ENCODE results near the genes C18orf63 and ZNF516.

DNA sequence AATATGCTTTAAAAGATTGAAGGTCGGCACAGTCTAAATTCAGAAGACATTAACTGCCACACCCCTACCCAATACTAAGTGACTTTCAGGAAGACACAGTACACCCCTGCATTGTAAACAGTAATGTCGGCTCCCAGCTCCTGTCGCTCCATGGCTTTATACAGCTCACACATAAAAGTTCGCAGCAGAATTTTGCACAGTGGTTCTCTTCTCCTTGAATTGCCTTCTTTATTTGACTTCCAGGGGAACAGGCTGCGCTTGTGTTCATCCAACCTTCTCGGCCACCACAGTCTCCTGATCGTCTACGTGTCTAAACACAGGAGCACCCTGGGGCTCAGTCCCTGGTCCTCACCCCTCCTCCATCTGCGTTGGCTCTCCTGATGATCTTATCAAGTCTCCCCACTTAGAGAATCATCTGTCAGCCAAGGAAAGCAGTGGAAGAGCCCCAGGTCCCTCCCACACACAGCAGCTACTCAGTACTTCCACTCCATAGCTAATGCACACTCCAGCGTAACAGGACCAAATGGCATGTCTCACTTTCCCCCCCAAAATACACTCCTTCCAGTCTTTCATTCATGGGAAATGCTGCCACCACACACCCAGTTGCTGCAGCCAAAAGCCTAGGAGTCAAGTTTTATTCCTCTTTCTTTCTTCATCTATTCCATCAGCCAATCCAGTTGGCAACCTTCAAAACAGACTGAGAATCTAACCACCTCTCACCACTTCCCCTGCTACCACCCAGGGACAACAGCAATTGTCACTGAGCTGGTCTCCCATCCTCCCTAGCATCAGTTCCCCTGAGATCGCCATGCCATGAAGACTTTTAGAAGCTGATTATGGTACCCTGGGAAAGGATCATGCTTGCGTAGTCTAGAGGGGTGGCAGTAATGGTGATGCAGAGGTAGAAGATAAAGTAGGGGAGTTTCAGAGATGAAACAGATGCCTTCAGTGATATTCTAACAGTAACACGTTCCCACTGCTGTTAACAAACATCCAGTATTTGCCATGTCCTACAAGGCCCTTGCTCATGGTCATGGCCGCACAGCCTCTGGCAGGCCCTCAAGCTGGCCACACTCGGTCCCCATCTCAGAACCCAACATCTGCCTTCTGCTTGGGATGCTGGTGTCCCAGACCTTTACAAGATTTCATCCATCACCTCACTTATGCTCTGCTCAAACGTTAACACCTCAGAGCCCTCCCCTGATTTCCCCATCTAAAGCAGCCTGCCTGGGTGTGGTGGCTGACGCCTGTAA, 22.3 kb downstream of the CYB5A start:
- RAMPAGE, long total RNA = no peak
- RRBS = no CpG with 5 or more reads among the region's 17 CpGs

DNA sequence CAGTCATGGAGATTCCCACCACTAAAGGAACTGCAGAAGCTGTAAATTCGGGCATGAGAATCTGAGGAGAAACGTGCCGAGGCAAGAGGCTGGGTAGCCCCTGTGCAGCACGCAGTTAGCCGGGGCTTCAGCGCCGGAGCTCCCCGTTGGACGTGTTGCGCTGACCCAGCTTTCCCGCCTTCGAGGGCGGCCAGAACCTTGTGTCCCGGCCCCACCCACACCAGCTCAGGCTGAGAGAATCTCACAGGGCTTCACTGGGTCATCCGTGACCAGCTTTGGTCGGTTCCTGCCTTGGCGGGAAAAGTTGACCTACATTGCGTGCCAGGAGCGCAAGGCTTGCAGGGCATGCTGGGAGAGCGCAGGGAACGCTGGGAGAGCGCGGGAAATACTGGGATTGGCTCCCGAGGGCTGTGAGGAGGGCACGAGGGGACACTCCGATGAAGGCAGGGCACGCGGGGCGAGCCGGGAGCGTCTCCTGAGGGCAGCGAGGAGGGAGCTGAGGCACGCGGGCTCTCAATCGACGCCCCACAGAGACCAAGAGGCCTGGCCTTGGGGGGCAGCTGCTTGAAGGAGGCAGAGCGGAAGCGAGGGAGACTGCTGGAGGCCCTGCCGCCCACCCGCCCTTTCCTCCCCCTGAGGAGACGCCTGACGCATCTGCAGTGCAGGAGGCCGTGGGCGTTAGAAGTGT, at the start of gene C18orf63:
Gene C18orf63 (plus strand): TSS at position 432 of the 688 bp plus-strand sequence.
- RAMPAGE, long total RNA = no peak
- RRBS = 97% methylated on average over 8 of the region's 44 CpGs

DNA sequence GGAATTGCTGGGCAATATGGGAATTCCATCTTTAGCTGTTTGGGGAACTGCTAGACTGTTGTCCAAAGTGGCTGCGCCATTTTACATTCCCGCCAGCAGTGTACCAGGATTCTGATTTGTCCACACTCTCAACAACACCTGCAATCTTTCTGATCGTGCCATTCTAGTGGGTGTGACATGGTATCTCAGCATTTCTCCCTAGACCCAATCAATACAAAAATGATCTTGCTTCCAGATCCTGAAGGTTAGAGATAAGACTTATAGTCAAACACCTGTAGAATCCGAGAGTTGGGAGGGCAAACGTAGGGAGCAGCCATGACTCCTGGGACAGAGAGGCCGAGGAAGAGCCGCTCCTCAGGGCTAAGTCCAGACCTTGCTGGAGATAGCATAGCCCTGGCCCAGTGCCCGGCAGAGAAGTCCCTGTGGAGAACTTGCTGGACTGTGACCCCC, 8.8 kb upstream of the CNDP1 start:
- RAMPAGE, long total RNA = no peak
- RRBS = no CpG with 5 or more reads among the region's 8 CpGs

DNA sequence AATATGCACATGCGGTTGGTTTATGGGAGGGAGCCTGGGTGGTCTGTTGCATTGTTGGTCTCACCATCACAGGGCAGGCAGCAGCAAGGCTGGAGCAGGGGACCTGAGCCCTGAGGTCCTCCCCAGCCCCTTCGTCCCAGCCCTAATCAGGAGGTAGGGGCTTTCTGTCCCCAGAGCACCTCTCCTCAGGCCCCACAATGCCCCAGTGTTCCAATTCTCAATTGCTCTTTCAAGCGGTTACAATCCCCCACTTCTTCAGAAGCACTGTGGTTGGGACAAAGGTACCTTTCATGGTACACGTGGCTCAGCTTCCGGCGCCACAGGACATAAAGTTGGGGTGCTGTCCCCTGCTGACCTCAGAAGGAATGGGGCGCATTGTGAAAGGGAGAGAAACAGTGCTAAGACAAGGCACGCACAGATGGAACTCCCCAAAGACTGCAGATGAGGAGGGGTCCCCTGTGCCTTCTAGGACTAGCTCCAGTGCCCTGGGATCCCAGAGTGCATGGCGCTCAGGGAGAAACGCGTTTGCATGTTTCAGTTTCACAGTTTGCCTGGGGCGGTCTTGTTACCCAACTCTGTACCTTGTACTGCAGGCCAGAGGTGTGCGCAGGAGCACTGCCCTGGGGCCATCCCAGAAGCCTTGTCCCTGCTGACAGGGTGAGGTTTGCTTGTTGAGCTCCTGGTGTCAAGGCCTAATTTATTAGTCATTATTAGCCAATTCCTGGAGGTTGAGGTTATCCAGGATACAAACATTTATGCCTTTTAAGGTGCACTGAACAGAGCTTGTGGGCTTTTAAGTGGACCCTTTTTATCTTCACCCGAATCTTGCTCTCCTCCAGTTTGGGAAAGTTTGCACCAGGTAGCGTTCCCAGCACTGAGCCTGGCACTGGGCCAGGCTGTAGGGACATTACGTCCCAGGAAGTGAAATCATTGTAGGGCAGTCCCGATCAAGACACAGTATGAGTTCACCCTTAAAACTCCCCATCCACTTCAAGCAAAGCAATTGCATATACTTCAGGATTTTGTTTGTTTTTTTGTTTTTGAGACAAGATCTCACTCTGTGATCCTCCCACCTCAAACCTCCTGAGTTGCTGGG, 7.6 kb downstream of the CNDP1 start:
- RAMPAGE, long total RNA = no peak
- RRBS = no CpG with 5 or more reads among the region's 17 CpGs

- RAMPAGE, long total RNA = no peak
- RRBS = no CpG with 5 or more reads among the region's 8 CpGs
Measured at GRCh38 chr18:74983060-74983758, 225.7 kb downstream of the PTGR3 start.

GRCh38 chr18:75052210-75052798, 156.6 kb downstream of the PTGR3 start:
- RAMPAGE, long total RNA = no peak
- RRBS = 91% methylated on average over 2 of the region's 15 CpGs

GRCh38 chr18:75063911-75064166, 145.1 kb downstream of the PTGR3 start:
- RAMPAGE, long total RNA = no peak
- RRBS = no CpG with 5 or more reads among the region's 18 CpGs

GRCh38 chr18:75267818-75268123, 57.2 kb downstream of the TSHZ1 start:
- RAMPAGE, long total RNA = no peak
- RRBS = no CpG with 5 or more reads among the region's 5 CpGs

GRCh38 chr18:76130595-76131532, 364.2 kb downstream of the ZNF516 start:
- RAMPAGE, long total RNA = no peak
- RRBS = 77% methylated on average over 4 of the region's 26 CpGs

- RAMPAGE, long total RNA = no peak
- RRBS = 89% methylated on average over 3 of the region's 13 CpGs
Measured at GRCh38 chr18:76446376-76446877, 48.6 kb downstream of the ZNF516 start.

- RAMPAGE, long total RNA = no peak
- RRBS = no CpG with 5 or more reads among the region's 25 CpGs
Measured at GRCh38 chr18:76483096-76484135, 11.6 kb downstream of the ZNF516 start.

DNA sequence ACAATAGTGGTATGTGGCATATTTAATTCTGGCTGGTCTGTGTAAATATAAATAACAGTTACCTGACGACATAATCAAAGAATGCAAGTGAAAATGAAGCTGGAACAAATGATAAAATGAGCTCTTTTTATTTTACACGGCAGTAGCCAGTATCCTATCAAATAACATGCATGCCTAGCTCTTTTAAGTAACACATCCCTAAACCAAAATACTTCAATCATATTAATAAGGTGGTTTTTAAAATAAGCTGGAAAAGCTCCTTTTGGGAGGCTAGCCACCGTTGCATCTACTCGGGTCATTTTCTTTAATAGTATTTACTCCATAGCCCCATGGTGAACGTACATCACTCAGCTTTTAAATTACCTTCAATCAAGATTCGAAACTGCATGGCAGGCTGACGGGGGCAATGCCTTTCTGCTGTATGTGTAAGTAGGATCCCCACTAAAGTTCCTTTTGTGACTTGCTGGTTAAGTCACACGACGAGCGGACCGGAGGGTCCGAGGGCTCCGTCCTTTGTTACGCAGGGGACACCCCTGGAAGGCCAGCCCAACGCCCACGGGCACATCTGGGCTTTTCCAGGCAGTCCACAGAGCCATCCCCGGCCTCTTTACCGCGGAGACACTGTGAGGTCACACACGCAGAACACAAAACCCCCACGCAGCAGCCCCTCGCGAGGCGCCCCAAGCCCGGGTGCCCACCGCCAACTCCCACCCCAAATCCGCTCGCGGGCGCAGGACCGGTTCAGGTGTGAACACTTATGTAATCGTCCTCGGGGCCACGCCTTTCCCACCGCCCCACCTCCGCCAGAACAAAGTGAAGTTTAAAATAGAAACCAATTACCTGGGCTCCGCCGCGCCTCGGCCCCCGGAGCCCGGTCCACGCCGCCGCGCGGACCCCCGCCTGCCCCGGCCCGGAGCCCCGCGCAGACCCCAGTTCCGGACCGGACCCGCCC, 4.4 kb downstream of the ZNF516 start:
- RAMPAGE, long total RNA = no peak
- RRBS = 2% methylated on average over 18 of the region's 55 CpGs

DNA sequence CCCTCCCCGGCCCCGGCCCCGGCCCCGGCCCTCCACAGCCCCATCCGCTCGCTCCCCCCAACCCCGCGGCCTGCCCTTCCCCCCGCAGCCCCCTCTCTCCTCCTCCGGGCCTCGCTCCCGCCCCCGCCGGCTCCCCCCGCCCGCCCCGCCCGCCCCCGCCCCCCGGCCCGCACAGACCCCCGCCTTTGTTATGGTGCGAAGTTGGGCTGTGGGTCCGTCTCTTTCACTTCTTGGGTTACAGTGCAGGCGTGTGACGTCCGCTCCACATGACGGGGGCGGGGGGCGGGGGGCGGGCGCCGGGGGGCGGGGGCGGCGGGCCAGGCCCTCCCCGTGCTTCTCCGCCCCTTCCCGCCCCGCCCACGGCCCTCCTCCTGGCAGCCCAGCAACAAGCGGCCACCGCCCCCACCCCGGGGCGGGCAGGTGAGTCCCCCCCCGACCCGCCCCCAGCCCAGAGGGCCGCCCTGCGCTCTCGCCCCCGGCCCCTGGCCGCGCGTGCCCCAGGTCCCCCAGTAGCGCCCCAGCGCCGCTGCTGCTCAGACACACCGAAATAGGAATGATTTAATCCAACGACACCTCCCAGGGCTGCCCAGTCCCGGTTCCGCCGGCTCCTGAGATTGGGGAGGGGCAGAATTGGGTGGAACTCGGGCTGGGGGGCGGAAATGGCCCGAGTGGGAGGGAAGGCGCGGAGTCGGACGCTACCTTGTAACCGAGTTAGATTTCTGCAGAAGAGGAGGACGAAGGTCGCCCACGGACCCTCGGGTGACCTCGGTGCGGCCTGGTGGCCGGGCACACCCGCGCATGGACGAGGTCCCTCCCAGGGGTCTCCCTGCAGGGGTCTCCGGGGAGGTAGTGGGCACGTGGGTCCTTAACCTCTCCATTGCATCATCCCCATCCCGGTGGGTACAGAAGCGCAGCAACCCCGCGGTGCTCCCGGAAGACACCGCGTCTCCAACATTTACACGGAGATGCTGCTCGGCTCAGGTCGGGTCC, 3.5 kb downstream of the ZNF516 start:
- RAMPAGE, long total RNA = start-site peak on the plus strand centred at position 361 of the sequence, 26 bp wide, 26 and 20 reads in 2 replicates
- RRBS = 2% methylated on average over 34 of the region's 92 CpGs

DNA sequence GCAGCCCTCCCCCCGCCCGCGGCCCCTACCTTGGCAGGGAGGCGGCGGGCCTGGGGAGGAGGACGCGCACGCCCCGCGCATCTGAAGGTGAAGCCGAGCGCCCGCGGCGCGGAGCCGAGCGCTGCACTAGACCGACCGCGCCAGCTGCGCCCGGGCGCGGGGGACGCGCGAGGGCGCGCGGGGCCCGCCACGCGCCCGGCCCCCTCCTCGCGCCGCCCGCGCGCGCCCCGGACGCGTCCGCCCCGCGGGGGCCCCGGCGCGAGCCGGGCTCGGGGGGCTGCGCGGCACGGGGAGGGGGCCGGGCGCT, at the start of gene ZNF516:
Gene ZNF516 (minus strand): TSS at position 128 of the 307 bp plus-strand sequence.
- RAMPAGE, long total RNA = no peak
- RRBS = 3% methylated on average over 19 of the region's 58 CpGs

DNA sequence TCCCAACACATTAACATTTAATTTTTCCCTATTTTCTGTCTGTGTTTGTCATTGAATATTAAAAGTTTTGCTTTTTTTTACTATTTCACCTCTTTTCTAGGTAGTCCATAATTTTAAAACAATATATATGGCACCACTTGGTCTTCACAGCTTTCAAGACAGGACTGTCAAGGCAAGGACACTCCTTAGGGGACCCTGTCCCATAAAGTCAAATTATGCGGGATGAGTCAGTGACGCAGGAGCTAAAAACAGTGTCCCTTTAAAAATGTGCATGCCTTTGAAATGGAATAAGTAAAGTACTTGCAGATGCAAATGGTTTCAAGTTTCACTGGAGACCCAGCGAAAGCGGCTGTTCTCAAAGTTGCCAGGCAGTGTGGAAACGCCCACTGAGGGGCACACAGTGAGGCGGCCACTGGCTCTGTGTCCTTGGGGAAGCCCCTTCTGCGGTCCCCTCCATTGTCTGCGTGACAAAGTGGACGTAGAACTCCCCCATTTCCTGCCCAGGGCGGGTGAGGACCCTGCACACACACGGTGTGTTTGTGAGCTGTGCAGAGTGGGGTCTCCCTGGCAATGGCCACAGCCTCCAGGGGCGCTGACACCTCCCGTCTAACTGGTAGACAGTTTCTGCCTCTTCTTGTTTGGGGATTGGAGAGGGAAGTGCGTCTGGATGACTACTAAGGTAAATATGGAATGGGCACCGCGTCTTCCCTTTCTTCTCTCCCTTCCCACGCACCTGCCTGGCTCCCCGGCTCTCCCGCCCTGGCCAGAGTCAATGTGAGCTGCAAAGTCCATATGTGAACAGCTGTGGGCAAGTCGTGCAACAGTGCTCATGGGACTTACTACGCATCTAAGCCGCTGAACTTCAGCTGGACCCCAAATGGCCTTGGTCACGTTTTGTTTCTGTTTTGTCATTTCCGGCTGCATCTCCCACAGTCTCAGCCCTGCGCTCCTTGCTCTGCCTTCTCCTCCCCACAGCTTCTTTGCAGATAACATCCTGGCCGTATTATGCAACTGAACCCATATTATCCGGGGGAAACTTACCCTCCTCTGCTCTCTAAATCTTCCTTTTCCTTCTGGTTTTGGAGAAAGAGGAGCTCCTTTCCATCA, 33.6 kb upstream of the ZNF516 start:
- RAMPAGE, long total RNA = no peak
- RRBS = 4% methylated on average over 4 of the region's 27 CpGs

DNA sequence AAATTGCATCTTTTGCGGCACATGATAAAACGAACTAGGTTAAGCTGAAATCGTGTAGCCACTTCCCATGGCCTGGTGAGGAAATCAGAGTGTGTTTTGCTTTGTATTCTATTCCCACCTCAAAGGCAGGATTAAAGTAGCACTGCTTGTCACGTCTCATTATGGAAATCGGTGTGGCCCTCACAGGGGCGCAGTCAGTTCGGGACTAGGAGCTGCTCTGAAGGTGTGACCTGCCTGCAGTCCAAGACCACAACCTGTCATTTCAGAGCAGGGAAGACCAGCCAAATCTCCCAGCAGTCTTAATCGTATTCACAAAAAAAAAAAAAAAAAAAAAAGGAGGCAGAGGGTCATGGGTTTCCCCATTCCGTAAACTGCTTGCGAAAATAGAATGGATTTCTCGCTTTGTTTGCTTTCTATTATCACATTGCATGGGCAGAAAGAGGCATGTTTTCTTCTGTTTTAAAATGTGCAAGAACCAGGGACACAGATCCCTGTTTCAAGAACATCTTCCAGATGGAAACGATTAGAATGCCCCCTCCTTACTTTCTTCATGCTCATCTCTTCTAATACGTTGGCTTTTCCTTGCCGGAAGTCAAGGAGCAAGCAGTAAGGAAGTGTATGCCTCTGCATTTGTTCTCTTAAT, 50.9 kb upstream of the ZNF516 start:
- RAMPAGE, long total RNA = no peak
- RRBS = no CpG with 5 or more reads among the region's 14 CpGs

GRCh38 chr18:76686675-76686921, 135.8 kb upstream of the ZNF236 start:
- RAMPAGE, long total RNA = no peak
- RRBS = no CpG with 5 or more reads among the region's 9 CpGs

GRCh38 chr18:76822943-76823519, 674 bp downstream of the ZNF236 start:
- RAMPAGE, long total RNA = no peak
- RRBS = 2% methylated on average over 22 of the region's 58 CpGs

DNA sequence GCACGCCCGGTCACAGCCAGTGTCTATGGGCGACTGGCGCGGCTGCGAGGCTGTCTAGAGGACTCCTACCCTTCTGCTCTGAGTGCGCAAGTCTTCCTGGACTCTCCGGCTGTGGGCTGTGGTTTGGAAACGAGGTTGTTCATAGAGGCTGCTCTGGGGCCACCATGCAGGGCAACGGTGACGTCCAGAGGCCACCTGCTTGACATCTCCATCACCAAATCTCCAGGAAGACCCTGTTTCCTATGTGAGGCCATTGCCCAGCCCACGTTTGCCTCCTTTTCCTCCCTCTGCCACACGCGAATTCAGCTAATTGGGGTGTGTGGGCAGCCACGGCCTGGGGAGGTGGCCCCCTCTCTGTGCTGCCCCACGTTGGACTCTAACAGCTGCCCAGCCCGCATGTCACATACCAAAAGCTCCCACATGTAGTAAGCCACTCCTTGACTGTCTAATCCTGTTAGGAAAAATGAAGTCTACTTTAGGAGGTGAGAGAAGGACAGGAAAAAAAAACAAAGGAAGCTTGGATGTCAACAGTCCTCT, 153.1 kb downstream of the MBP start:
- RAMPAGE, long total RNA = no peak
- RRBS = 94% methylated on average over 7 of the region's 17 CpGs

DNA sequence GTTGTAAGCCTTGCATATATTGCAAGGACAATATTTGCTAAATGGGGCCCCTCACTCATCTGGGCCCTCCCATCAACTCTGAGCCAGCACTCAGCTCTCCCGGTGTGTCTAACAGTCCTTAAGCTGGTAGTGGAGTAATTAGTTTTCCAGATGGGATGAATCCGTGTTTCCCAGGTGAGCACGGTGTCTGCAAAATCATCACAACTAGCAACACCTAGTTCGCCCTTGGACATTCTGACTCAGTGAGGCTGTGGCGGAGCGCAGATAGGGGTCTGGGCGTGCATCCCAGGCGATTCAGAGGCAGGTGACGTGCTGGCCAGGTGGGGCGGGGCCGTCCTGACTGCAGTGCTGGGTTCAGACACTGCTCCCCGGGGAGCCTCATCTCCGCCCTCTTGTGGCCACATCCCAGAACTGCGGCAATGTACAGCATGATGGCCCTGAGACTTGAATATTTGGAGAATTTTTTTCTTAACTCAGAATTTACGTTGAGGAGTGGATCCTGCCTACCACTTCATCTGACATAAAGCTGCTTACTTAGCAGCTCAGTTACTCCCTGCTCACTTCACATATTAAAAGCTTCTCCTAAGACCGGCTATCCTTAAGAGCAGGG, 149.4 kb downstream of the MBP start:
- RAMPAGE, long total RNA = no peak
- RRBS = no CpG with 5 or more reads among the region's 16 CpGs